Hematopoietic multipotent progenitor cell (in vitro differentiated cells): ENCODE results near the gene GPT2.

DNA sequence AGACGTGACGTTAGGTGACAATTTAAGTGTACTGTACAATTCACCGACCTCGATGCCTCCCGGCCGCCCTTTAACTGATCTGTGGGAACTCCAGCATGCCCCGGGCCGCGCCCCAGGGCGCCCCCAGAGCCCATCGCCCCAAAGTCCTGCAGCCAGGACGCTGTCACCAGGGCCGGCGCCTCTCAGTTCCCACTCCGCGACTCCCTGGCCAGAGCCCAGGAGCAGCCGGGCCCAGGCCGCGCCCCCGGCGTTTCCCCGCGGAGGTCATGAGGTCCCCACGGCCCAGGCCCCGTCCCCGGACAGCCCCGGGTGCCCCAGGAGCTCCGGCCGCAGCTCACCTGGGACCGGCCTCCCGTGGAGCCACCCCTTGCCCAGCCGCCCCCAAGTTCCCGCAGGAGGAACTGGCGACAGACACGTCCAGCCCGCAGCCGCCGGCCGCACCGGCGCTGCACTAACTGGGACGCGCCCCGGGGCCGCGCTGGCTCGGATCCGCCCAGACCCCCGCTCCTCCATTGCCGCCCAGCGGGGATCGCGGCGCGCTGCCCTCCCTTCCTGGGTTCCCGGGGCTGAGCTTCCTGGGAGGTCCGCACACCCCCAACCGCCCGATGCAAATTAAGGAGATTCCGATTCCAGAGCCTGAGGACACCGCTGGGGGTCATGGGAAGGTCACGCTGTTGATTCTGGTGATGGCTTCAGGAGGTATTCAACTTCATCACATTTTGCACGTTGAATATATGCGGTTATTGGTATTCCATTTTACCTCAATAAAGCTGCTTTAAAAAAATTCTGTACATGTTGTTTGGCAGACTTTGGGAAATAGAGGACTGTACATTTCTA is 9.8 kb downstream of the AHSP start:
- CAGE, long polyA plus RNA: no peak

DNA sequence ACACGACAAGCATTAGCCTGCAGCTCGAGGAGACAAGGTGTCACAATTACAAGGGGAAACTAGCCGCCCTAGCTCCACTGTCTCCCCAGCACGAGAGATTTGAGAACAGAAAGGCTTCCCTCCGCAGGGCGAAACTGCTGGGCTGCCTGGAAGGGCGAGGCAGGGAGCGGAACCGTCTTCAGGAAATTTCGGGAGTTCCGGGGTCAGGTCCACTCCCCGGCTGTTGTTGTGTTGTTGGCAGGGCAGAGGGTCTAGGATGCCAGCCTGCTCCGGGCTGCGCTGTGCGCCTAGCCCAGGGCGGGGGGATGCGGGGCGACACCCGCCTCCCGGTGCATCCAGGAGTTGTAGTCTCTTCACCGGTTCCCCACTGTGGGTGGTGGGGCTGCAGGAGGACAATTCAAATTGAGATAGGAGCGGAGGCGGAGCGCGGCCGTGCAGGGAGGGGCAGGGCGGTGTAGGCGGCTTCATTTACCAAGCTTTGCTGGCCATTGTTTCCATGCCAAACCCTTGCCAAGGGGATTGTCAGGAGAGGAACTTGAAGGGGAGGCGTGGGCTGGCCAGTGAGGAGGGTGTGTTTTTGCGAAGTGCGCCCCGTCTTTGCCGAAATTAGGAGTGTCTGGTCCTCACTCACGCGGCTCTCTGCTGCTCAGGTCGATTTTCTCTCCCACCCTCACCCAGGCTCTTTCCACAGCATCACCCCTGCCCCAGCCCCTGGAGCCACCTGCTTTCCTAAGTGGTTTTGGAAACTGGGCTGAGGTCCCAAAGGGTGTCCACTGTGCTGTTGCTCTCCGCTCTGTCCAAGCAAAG is 2047.5 kb downstream of the TP53TG3F start:
- CAGE, long polyA plus RNA: no peak

- CAGE, long polyA plus RNA: no peak
Measured at GRCh38 chr16:46883690-46884490, at the start of gene GPT2. GPT2 (plus strand) TSS chr16:46884362.

DNA sequence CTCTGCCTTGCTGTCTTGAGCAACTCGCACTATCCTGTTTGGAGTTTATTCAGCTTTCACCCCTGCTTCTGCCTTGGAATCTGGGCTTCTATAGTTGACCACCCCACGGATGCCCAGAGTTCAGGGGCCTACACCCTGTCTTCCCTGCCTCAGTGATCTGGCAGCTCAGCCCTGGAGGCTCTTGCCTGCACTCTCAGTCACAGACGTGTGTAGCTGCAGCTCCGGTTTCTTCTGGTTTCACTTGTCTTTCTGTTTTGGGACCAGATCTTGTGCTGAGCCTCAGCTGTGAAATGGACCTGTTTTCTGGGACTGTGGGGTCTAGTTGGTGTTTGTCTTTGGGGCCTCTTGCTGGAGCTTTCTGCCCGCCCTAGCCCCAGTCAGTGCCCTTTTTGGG is 5.8 kb downstream of the GPT2 start:
- CAGE, long polyA plus RNA: no peak

- CAGE, long polyA plus RNA: no peak
Measured at GRCh38 chr16:46929853-46930455, 43.5 kb downstream of the DNAJA2 start.

GRCh38 chr16:46956320-46957472 is 16.8 kb downstream of the DNAJA2 start:
- CAGE, long polyA plus RNA: no peak

DNA sequence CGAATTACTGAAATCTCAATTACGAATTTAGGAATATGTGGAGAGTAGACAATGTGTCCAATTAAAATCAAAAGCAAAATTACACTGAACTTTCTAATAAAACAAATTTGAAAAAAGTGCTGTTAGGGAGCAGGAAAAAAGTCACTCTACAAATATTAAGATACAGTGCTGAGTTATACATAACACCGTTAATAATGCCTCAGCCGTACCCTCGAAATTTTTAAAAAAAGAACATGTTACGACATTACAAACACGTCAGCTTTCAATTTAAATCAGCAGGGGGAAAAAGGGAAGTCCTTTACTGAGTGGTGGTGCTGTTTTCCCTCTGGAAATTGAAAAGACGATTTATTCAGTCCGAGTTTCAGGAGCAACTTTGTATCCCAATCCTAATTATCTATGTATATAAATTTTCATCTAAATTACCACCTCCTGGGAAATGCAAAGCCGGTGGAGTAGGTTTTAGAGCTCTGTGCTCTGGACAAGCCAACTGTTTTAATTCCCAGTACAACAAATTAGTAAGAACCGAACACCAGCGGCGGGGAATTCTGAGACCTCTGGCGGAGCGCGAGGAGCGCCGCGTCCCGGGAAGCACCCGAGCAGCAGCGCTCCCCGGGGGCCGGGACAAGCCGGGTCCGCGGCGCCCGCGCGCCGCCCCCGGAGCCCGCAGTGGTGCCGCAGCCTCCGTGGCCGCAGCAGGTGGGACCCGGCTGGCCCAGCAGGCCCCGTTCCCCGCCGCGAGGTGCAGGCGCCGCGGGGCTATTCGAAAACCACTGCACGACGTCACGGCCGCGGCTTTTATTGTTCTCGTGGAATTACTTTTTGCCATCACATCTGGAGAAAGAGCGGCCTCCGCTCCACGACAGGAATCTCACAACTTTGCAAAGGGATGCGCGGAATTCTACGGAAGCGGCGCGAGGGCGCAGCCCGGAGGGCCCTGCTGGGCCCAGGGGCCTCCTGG is 1.1 kb downstream of the NETO2 start:
- CAGE, long polyA plus RNA: no peak

- CAGE, long polyA plus RNA: no peak
Measured at GRCh38 chr16:47155322-47155820, 11.6 kb upstream of the NETO2 start.

- CAGE, long polyA plus RNA: no peak
Measured at GRCh38 chr16:47291185-47292002, 147.6 kb upstream of the NETO2 start.

DNA sequence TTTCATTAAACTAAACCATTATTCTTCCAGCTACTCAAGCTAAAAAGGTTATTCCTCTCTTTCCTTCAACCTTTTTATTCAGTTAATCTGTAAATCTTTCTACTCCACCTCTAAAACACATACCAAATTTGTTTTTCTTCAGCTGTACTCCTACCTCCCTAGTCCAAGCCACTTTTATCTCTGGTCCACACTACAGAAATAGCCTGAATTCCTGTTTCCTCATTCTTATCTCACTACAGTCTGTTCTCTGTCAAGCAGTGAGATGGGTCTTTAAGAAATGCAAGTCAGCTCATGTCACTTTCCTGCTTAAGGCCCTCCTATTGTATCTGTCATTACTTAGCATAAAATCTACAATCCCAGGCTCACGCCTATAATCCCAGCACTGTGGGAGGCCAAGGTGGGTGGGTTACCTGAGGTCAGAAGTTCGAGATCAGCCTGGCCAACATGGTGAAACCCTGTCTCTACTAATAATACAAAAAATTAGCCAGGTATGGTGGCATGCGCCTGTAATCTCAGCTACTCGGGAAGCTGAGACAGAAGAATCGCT is 7.0 kb downstream of the PHKB start:
- CAGE, long polyA plus RNA: no peak

DNA sequence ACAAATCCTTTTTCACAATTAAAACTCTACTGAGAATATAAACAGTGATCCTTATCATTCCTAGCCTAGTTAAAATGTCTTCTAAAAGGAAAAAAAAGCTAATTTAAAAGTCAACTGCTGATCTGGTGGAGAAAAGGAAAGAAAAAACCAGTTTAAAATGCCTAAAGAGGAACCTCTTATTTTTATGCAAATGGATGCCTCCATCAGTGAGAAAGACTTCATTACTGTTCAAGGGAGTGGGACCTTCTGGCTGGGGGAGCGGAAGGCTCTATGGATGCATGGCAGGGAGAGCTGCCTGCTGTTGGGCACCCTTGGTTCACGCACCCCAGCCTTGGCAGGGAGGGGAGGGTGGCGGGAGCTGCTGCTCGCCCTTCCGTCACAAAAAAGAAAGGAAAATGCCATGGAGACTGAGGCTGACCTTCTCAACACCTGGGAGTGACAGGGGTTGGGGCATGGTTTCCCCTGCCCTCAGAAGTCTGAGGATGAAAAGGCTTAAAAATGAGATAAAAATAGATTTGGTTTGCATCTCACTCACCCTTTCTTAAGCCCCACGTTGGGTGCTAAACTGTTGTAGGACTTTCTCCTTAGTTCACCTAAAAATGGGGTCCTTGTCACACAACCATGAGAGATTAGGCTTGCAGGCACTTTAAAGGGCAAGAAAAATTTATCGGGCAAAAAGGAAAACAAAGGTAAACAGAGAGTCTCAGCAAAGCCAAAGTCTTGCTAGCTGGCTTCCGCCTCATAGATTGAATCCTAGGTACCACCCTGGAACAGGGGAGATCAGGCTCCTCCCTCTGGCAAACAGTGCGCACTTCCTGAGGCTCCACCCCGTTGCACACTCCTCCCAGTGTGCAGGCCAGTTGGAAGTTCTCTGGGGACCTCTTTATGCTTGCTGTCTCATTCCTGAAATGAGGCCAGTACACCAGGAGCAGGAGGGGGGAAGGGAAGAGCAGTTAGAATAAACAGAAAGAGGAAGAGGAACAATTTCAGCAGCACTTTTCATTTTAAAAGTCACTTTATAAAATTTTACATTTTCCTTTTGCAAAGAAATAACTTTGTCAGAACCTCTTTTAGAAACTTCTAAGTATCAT is 31.5 kb downstream of the PHKB start:
- CAGE, long polyA plus RNA: no peak

GRCh38 chr16:48526512-48526764 is 83.5 kb downstream of the N4BP1 start:
- CAGE, long polyA plus RNA: no peak

GRCh38 chr16:48568802-48569434 is 41.1 kb downstream of the N4BP1 start:
- CAGE, long polyA plus RNA: no peak

DNA sequence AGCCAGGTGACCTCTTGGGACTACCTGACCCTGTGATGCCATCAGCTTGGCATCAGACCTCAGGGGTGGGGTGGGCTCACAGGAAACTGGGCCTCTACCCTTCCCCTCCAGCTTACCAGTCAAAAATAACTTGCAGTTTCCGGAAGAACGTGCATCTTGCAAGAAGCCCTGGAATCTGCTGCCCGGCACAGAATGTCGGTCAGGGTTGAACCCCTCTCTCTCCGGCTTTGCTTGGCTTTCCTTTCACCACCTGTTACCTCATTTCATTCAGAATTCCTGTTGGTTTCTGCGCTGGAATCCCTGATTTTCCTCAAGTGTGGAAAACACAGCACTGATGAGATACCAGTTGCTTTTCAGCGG is 11.7 kb upstream of the N4BP1 start:
- CAGE, long polyA plus RNA: no peak

DNA sequence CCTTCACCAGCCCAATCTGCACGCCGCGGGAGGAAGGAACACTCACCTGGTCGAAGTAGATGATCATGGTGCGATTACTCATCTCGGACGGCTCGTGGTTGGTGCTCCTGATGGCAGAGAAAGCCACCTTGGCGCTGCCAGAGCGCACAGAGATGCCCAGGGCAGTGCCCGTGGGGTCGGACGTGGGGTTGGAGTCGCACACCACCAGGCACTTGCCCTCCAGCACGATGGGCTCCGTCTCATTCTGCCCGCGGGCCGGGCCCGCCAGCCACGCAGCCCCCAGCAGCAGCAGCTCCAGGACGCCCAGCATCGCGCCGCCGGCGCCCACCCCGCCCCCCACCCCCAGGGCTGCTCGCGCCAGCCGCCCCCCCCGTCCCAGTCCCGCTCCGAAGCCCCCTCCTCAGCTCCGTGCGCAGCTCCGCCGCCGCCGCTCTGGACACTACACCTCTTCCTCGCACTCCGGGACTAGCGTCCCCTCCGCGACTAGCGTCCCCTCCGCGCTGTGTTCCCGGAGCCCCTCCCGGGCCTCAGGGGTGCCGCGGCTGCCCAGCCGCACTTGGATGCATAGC is 398 bp downstream of the CBLN1 start:
- CAGE, long polyA plus RNA: no peak

DNA sequence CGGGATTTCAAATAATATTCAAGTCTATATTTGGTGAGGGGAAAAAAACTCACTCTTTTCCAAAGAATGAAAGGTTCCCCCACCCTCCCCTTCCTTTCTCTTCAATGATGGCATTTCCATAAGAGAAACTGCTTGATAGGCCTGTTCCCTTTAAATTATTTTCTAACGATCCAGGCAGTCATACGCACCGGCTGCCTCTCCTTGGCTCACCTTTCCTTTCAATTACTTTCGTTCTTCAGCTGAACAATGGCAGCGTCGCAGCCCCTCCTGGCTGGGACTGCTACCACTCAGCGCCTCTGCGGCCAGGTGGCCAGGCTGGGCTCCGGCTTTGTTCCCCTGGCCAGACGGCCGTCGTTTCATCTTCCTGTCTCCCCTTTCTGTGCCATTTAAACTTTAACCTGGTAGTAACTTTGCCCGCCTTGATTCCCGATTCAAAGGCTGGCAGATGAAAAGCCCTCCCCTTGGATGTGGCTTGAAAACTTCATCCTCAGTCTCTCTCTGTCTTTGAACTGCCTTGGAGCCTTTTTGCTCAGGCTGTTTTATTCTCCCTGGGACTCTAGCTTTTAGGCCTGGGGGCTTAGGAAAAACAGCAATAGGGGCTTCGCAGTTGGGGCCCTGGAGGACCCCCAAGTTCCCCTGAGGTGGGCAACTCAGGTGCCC is 79.0 kb downstream of the C16orf78 start:
- CAGE, long polyA plus RNA: no peak

- CAGE, long polyA plus RNA: no peak
Measured at GRCh38 chr16:49491520-49492205, 118.1 kb downstream of the C16orf78 start.

DNA sequence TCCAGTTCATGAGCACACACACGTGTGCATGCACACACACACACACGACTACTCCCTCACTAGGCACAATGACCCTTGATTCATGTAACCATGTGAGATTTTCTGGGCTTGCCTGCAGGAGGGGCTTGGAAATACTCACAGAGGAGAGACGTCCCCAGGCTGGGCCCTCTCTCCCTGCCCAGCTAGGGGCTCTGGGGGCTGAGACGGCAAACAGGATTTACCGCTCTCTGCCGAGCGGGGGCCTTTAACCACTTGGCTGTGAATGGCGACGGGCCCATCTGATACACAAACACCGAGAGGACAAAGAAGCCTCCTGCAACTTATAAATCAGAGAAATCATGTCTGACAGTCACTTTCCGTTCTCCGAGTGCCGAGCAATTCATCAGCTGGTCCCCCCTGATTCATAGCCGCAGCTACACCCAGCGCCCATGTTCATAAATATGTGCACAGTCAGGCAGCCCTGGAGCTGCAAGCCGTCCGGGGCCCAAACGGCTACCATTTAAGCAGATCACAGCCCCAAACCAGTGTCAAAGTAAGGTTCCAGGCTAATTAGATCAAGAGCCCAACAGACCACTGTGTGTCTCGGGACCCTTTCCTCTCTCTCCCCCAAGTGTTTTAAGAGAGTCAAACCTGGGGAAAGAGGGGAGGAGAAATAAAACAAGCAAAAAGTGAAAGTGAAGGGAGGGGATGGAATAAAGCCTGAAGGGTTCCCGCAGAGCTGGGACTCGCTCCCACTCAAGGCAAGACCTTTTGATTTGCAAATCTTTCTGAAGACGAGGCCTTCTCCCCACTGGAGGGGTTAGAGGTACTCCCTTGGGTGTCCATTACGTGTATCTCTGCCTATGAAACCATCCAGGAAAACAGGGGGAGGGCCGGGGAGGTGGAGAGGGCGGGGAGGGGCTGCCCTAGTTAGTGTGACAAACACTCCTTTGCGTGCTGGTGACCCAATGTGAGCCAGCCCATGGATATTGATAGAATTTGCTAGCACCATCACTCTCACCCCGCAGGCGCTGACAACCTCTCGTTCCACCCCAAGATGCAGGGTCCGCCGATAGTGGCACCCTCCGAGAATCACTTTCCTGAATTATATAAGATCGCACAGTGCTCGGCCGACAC is 154.7 kb downstream of the C16orf78 start:
- CAGE, long polyA plus RNA: no peak

- CAGE, long polyA plus RNA: no peak
Measured at GRCh38 chr16:49696344-49696837, 159.5 kb downstream of the ZNF423 start.

GRCh38 chr16:49828824-49829458 is 27.0 kb downstream of the ZNF423 start:
- CAGE, long polyA plus RNA: no peak